SJCRH30 (cell line): ENCODE measurements around a stretch of chr20.

GRCh38 chr20:1893831-1894255 is 1.4 kb upstream of the SIRPA start:
- RAMPAGE, long total RNA: no peak

DNA sequence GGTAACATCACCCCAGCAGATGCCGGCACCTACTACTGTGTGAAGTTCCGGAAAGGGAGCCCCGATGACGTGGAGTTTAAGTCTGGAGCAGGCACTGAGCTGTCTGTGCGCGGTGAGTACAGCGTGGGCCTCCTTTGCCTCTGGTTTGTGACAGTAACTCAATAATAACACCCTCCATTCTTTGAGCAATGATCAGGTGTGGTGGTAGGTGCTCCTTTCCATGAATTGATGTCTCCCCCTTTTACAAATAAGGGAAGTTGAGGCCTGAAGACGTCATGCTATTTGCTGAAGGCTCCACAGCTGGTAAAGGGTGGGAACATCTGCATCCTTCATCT is 20.1 kb downstream of the SIRPA start:
- RAMPAGE, long total RNA: no peak

DNA sequence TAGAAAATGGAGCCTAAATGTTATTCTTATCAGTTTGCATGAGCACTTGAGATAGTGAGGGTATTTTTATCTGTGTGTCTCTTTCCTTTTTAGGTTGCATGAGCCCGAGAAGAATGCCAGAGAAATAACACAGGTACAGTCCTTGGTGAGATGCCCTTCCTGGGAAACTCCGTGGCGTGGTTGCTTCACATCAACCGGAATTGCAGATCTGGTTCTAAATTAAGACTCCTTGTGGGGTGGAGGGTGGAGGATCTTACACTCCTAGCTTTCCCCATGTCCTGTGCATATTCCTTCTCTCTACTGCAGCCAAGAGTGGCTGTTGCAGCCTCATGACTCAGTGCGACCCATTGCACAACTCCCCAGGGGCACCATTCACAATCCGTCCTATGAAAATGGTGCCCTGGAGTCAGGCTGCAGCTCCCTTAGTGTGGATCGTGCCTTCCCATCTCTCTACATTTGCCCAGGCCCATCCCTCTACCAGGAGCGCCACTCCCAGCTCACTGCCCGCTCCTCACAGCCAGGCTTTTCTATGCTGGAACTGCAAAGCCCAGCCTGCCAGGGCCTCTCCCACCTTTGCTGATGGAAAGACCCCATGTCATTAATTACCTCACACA is 39.5 kb downstream of the SIRPA start:
- RAMPAGE, long total RNA: no peak

DNA sequence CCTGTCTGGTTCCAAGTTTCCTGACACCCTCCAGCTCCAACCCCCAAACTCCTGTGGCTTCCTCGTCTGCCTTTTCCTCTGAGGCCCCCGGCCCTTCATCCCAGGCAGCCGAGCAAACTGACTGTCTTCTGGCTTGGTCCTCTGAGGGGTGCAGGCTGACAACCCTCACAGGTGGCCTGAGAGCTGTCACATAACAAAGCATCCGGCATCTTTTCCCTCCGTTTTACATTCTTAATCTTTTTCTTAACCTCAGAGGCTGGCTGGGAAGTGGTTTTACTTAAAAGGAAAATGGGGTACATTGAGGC is 2.1 kb downstream of the STK35 start:
- RAMPAGE, long total RNA: no peak

- RAMPAGE, long total RNA: no peak
Observed at GRCh38 chr20:2465285-2466424, 4.9 kb downstream of the SNRPB start.

DNA sequence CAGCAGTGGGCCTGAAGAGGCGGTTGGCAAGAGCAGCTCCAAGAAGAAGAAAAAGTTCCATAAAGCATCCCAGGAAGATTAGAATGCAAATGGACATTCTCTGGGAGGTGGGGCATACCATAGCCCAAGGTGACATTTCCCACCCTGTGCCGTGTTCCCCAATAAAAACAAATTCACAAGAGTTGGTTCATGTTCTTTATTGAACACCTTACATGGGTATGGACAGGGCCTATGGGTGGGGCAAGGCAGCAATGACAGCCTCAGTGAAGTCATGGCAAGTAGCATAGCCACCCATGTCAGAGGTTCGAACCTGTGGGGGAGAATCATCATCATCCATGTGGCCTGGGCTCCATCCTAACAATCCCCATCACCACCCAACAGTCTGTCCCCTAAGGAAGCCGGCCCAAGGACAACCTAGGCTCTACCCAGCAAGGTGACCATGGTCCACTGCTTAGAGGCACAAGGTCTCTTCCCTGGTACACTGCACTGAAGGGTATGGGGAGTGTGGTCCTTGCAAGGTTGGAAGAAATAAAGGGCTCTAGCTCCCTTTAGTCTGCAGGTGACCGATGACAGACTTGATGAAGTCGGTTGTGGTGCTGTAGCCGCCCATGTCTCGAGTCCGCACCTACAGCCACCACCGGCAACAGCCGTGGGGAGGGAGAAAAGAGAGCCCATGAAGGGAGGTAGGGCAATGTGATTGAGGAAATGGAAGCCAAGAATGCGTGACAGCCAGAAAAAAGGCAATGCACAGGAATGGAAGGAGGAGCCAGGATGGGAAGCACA is 5.6 kb downstream of the IDH3B start:
- RAMPAGE, long total RNA: no peak

DNA sequence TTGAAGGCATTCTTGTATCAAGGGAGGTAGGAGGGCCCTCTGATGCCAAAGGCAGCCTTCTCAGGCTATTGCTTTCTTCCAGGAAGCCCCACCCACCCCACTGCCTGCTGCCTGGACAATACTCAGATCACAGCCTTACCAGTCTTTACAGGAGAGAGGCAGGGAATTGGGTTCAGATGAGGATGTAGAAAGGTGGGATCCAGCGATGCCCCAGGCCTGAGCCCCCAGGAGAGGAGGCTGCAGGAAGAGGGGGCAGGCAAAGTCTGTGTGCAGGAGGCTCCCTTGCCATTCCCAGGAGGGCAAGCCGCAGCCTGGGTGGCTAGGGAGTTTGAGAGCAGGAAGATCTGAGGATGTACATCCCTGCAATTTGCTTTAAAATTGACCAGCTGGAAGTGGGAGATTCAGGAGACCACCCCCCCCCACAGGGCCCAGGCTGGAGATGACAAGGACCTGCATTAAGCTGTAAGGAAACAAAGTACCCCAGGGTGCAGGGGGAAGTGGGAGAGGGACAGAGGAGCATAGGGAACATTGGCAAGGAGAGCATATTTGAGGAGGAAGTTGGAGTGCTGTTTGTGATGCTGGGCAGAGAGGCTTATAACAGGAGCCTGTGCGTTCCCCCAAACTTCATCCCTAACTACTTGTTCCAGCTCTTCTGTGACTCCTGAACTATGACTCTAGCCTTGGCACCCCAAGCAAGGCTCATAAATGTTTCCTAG is 45.7 kb downstream of the CPXM1 start:
- RAMPAGE, long total RNA: no peak

DNA sequence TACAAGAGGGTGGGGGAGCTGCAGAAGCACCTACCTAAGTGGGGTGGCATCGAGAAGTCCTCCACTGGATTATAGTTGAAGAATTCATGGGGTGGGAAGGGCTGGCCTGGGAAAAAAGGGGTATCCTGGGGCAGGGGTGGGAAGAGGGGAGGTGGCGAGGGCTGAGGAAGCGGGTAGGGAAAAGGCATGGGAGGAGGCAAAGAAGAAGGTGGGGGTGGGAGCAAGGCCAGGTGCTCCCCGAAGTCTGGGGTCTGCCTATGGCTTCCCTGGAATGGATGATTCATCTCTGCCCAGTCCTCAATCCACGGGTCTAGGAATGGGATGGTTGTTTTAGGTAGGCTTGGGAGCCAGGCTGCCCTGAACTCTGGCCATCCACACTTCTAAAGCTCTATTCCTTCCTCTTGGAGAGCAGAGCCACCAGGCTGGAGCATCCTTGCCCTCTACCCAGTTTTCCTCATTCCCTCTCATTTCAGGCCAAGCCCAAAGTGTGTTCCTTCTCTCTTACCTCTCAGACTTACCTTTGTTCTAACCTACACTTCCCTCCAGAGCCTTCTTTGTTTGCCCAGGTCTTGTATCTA is 4.4 kb downstream of the PCED1A start:
- RAMPAGE, long total RNA: no peak

- RAMPAGE, long total RNA: no peak
Observed at GRCh38 chr20:2983588-2984918, 59.4 kb upstream of the GNRH2 start.

- RAMPAGE, long total RNA: no peak
Observed at GRCh38 chr20:3021841-3022291, 21.6 kb upstream of the GNRH2 start.

DNA sequence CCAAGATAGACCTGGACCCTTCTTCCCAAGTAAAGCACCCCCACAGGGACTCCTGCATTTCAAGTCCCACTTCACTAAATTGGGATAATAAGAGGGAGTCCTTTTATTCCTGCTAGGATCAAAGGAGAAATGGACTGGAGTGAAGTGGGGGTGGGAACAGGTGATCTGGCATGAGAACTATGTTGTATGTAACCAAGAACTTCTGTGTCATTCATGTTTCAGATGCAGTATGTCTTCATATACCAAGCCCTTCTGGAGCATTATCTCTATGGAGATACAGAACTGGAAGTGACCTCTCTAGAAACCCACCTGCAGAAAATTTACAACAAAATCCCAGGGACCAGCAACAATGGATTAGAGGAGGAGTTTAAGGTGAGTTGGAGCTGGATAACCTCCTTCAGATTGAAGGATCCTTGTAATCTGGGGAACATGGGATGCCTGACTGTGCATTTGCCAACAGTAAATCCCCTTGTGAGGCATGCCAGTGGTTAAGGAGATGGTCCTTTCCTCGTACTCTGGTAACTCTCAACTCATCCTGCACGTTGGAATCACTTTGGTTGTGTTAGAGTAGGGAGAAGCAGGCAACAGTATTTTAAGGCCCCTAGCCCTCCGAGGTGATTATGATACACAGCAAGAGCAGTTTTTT is 19.0 kb upstream of the GNRH2 start:
- RAMPAGE, long total RNA: no peak

- RAMPAGE, long total RNA: no peak
Observed at GRCh38 chr20:3163707-3164446, 4.2 kb upstream of the FASTKD5 start.

- RAMPAGE, long total RNA: no peak
Observed at GRCh38 chr20:3174649-3175344, 1.4 kb upstream of the LZTS3 start.

DNA sequence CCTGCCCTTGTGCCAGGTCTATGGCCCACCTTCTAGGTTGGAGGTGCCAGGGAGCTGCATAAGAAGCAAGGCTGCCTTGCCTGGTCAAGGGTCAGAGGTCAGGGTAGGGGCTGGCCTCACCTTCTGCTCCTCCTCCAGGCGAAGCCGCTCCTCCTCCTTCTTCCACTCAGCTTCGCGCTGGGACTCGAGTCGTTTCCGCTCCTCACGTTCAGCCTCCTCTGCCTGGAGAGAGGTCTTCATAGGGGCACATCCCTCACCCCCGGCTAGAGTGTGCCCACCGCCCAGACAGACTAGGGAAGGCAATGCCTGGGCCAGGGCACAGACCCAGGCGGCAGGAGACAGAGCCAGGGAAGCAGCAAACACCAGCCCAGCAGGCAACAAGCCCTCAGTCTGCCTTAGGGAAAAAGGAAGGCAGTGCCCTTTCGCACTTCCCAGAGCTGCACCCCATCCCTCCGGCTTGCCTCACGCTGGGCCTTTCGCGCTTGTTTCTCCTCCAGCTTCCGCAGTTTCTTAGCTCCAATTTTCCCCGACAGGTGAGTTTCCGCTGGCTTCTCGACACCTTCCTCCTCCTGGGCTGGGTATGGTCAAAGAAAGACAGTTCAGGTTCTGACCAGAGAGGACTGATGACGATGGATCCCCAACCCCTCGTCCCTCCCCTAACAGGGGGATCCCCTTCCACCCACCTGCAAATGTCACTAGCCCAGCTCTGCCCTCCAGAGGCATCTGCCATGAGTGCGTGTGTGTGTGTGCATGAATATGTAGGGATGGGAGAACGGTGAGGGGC is 4.4 kb downstream of the DDRGK1 start:
- RAMPAGE, long total RNA: no peak

DNA sequence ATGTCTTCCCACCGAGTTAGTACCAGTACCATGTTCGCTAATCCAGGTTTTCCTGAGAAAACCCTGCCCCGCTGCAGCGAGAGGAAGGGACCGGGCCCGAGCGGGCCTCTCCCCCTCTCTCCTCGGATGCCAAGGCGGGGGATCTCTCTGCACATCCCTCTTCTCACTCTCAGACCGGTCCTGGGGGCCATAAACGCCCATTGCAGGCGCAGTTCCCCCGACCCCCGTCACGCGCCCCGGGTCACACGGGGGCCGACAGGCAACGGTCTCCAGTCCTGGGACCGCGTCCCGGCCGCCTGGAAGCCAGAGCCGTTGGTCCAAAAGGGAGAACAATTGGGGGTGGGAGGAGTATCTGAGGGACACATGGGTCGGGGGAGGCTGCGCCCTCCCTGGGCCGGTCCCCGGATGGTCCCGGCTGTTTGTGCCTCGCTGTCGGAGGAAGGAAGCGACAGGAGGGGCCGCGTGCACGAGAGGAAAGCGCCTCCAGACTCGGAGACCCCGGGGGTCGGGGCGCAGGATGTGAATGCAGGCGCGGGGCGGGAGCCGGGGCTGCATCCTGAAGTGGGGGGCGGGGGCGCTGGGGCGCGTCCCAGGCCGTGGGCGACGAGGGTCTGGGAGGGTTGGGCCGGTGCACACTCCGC is 1.0 kb downstream of the SLC4A11 start:
- RAMPAGE, long total RNA: no peak

- RAMPAGE, long total RNA: no peak
Observed at GRCh38 chr20:3493969-3494623, 23.3 kb downstream of the ATRN start.

DNA sequence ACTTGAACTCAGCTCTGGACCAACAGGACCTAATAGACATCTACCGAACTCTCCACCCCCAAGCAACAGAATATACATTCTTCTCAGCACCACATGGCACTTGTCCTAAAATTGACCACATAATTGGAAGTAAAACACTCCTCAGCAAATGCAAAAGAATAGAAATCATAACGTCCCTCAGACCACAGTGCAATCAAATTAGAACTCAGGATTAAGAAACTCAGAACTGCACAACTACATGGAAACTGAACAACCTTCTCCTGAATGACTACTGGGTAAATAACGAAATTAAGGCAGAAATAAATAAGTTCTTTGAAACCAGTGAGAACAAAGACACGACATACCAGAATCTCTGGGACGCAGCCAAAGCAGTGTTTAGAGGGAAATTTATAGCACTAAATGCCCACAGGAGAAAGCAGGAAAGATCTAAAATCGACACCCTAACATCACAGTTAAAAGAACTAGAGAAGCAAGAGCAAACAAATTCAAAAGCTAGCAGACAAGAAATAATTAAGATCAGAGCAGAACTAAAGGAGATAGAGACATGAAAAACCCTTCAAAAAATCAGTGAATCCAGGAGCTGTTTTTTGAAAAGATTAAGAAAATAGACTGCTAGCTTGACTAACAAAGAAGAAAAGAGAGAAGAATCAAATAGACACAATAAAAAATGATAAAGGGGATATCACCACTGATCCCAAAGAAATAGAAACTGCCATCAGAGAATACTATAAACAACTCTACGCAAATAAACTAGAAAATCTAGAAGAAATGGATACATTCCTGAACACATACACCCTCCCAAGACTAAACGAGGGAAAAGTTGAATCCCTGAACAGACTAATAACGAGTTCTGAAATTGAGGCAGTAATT is 54.0 kb downstream of the ATRN start:
- RAMPAGE, long total RNA: no peak

- RAMPAGE, long total RNA: no peak
Observed at GRCh38 chr20:3541842-3542286, 71.0 kb downstream of the ATRN start.

DNA sequence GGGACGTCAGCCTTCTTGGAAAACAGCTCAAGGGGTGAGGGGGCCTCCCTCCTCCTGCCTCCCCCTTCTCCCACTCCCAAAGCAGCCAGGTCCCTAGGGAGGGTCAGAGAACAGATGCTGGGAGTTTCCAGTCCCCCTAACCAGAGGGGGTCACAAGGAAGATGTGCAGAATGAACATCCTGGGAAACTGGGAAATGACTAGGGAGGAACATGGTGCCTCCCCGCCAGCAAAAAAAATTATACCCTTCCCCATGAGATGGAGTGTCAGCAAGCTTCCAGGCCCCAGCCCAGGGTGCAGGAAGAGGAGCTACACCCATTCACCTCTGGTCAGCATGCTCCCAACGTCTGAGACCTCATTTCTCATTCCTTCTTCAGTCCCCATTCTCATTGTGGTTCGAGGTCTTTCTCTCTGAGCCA is 1.9 kb downstream of the ADISSP start:
- RAMPAGE, long total RNA: no peak

DNA sequence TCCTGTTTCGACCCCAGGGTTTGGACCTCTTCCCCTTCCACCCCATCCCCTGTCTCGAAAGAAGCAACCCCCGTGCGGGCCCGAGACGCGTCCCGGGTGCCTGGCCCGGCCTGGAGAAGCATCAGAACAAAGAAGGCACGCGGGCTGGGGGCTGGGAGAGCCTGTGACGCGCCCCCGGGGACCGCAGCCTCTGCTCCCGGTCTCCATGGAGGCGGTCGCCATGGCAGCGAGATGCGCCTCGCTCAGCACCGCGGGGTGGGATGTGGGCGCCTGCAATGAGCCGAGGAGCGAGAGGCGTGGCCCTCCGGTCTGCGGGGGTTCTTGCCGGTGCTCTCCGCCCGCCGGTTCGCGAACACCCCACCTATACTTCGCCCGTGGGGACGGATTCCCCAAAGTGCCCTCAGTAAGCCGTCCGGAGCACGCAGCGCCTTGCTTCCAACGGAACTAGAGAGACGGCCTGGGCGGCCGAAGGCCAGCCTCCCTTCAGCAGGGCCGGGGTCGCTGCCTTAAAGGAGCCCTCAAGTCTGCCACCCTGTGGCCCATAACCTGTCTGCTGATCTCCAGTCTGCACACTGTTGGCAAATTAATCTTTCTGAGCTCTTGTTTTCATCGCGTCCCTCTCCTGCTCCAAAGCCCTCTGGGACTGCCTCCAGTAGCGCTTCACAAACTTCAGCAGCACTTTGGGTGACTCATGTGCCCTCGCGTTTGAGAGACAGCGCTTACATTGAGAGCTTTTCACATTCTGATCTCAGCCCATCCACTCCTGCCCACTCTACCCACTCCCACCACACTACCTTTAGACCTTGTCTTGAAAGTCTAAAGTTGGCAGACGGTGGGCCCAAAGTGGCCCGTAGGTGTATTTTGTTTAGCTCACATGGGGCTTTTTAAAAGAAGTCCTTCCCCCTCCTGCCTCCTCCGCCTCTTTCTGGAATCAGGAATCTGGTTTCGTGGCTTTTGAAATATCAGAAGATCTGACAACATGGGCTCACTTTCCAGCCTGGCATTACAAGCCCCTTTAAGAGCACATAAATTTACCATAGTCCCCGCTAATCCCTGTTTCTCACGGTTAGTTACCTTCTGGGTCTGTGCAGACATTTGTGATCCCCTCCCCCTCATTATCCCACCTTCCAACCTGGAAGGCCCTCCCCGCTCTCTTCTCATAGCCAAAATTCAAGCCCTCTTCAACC is 1.1 kb upstream of the ADISSP start:
- RAMPAGE, long total RNA: no peak